Placental epithelial cell (primary cell): ENCODE data around the genes FANCD2OS, IRAK2 and TATDN2.

DNA sequence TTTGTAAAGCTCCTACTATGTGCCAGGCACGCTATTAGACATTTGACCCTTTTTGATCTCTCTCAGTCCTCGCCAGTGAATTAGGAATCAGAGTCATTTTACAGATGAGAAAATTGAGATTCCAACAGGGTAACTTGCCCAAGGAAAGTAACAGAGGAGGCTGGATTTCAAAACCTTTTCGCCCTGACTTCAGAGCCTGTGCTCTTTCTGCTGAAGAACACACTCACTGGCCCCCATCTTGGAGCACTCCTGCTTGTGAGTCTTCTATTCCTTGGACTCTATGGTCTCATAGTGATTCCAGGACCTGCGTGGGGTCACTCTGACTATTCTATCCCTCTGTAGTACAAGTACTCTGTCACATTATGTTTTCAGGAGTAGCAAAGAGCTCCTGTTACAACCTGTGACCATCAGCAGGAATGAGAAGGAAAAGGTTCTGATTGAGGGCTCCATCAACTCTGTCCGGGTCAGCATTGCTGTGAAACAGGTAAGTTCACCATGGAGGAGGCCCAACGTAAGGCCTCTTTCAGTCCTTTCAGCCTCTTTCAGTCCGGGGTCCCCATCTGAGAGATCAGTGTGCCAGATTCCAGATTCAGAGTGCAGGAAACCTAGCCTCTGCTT is 7.0 kb downstream of the ARPC4 start:
- CAGE, long polyA plus RNA: no peak

DNA sequence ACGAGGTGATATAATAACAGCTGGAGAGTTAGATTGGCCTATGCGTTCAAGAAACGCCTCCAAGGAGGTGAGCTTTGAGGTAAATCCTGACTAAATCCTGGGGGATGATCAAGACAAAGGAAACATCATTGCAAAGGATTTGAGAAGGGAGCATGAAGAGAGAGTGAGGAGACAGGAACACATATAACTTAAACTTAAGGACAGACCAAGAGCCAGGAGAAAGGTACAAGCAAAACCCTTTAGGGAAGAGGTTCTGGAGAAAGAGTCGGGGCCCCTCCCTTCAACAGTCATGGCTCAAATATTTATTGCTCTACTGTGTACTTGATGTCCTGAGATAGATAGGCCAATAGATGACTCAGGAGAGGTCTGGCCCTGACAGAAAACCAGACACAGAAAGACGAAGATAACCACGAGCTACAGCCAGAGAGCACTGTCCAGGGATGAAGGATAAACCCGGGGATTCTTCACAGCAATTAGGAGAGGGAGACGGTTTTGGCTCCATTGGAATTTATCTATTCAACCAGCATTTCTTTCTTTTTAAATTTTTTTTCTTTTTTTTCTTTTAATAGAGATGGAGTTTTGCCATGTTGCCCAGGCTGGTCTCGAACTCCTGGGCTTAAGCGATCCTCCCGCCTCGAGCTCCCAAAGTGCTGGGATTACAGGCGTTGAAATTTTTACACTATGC is 4.4 kb upstream of the CIDEC start:
- CAGE, long polyA plus RNA: no peak

DNA sequence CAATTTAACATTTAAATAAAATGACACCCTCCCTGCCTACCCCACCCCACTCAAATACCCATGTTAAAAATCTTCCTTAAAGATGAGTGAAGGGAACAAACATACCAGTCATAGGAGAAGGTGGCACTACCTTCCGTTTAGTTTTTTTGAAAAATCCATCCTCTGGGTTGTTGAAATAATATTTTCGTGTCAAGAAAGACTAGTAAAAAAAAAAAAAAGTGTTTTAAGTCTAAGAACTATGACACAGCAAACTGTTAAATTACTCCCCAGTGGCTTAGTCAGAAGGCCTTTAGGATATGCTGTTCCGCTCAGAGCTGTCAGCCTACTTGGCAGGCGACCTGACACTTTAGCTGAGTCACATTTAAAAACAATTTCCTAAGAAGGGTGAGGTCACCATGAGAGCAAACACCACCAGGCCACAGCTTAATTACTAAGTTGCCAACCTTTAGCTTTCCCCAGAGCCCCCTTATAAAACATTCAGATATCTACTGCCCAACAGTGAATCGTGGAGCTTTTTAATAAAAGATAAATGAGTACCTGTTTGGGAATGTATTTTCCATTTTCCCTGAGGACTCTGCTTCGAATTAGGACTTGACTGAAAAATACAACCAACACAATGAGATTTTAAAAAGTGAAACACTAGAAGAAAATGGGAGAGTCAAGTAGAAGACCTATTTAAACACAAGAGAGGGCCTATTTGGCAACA is 9.6 kb downstream of the EMC3 start:
- CAGE, long polyA plus RNA: no peak

DNA sequence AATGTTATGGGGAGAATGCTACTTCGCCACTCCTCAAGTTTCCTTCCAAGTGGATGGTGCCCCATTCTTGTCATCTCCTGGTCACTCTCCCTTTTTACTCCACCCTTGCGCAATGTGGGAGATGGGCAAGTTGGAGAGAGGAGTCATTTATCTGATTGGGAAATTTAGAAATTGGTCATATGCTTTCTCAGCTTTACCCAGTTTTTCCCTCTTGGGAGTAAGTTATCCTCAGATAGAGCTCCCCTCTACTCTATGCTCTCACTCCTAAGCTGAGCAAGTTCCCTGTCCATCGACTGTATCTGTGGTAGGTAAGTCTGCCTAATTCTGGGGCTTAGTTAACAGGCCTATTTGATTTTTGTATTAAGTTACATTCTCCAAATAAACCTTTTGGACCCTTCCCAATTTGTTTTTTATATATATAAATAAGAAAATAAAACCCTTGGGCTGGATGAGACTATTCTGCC is 14.3 kb downstream of the FANCD2OS start:
- CAGE, long polyA plus RNA: no peak

- CAGE, long polyA plus RNA: no peak
Measured at GRCh38 chr3:10108059-10108634, at the start of gene FANCD2OS. FANCD2OS (minus strand) TSS chr3:10108255.

DNA sequence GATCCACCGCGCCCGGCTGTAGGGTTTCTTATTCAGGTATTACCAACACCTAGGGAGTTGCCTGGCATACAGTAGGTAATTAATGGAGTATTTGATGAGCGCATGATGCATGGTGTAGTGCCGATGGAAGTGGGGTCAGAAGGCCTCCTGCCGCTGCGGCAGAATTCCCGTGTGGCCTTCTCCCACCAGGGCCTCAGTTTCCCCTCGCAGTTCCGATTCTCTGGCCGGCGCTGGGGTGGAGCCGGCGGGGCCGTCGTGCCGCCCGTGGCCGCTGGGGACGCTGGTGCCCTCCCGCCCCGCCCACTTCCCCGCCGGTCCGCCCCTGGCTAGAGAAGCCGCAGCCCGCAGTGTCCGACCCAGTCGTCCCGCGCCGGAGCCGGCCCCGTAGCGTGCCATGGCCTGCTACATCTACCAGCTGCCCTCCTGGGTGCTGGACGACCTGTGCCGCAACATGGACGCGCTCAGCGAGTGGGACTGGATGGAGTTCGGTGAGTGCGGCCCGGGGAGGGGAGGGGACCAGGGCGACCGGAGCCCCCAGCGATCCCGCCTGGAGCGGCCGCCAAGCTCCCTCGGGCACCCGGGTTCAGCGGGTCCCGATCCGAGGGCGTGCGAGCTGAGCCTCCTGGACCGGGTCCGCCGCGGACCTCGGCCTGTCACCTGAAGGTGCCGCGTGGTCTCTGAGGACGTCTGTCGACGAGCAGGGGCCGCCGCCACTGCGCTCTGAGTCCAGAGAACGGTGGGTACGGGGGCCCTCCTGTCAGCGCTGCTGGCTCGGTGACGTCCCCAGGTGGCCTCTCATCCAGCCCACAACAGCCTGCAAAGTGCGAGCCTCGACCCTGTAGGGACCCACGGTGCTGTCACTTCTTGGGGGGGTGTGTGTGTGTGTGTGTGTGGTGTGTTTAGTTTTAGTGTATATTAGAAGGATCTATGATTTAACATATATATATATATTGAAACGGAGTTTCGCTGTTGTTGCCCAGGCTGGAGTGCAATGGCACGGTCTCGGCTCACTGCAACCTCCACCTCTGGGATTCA is at the start of gene IRAK2:
TSS of gene IRAK2 (plus strand) at position 359 of the 1,035 bp plus-strand sequence.
- CAGE, long polyA plus RNA: no peak

- CAGE, long polyA plus RNA: no peak
Measured at GRCh38 chr3:10204167-10204560, 39.4 kb downstream of the IRAK2 start.

DNA sequence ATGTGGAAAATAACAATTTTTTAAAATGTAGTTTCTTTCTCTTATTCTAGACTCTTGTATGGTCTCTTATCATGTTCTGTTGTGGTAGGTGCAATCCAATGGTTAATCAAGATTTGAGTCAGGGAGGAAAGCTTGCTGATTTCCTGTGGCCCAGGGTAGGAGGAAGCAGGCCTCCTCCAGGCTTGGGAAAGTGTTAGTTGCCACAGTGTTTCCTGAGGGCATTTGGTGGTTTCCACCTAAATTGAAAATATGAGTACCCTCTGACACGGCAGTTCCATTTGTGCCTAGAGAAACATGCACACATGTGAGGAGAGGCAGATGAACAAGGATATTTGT is 19.7 kb upstream of the TATDN2 start:
- CAGE, long polyA plus RNA: no peak

DNA sequence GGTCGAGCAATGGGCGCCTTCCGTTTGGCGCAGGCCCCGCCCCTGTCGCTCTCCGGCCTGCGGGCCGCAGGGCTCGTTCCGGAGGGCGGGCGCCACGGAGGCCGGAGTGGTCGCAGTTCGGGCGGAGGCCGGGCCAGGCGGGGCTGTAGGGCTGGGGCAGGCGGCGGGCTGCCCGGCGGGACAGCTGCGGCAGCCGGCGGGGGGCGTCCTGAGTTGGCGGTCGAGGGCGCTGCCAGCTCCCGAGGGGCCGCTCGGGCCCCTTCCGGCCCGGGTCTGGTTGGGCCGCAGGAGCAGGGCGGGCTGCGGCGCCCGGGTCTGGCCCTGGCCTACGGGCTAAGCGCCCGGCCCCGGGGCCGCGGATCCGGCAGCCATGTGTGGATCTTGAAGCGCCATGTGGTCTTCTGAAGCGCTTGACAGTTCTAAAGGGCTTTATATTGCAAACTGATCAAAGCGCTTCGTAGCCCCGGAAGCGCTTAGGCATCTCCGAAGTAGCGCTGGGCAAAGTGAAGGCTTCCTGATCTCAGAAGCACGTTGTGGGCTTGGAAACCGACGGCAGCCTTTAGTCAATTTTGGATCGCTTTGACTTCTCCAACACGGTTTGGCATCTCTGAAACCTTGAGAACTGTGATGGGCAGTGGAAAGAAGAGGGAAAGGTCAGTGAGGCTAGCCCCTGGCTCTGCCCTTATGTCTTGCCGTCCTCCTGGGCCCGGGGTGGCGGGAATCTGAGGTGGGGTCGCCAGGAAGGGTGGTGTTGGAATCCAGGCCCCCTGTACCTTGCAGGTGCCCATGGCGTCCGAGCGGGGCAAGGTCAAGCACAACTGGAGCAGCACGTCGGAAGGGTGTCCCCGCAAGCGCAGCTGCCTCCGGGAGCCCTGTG is at the start of gene TATDN2:
TSS of gene TATDN2 (plus strand) at position 45 of the 877 bp plus-strand sequence.
- CAGE, long polyA plus RNA: no peak

GRCh38 chr3:10312511-10313234 is 8.2 kb downstream of the SEC13 start:
- CAGE, long polyA plus RNA: no peak

DNA sequence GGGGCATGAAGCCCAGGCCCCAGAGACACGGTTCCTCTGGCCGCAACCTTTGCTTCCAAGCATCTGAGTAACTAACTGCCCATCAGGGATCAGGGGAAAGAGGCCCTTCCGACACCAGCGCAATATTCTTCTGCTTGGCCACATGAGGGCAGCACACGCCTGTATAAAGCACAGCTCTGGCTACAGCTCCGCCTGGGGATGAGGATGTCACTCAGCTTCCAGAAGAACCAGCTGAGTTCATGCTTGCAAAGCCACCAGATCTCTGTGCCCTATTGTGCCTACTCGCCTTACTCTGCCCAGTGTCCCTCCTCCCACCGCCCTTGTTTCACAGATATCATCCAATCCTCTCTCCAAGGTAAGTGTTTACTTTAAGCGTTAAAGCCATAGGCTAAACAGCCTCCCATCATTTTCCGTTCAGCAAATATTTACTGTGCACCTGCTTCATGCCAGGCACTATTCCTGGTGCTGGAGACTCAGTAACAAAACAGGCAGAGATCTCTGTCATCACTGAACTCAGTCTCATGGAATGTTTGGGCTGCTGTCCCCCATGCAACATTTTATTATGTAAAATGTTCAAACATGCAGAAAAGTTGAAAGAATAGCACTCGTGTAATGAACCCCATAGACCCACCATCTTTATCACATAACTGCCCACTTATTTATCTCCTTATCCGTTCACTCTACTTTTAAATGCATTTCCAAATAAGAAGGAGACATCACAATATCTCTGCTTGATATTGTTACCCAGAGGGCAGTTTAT is 57.2 kb upstream of the SLC6A11 start:
- CAGE, long polyA plus RNA: no peak

DNA sequence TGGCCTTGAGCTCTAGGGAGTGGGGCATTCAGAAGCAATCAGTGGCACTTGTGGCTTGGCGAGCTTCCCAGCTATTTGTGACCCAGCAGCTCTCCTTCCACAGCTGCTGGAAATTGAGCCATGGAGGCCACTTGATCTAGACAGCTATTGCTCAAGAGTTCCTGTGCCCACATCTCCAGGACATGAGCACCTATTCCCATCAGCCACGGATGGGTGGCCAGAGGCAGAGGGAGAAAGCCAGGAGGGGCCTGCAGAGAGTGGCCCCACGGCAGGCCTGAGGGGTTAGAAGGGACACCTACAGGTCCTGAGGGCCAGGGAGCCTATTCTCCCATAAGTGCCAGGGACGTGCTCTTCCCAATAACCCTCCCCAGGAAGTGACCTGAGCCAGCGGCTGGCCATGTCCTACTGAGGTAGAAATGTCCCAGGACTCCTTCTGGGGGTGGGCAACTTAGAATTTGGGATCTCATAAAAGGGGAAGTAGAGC is 34.0 kb upstream of the SLC6A1 start:
- CAGE, long polyA plus RNA: no peak

DNA sequence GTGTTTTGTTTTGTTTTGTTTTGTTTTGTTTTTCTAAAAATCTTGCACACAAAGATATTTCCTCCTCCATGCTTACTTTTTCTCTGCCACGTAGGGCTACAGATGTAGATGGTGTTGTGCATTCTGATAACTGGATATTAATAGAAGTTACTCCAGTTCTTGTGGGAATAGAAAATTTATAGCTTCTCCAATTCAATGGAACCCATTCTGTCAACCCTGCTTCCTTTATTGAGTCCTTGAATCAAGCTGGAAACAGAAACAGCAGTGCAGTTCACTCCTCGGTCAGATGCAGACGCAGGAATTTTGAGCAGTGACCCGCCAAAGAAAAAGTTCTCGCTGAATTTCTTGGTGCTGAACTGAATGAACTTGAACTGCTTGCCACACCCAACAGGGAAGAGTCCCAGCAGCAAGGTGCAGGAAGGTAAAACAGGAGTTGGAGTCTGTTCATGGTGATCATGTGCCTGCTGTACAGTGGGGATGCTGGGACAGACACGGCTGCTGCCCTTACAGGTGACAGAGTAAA is 10.3 kb downstream of the HRH1 start:
- CAGE, long polyA plus RNA: no peak

- CAGE, long polyA plus RNA: no peak
Measured at GRCh38 chr3:11184189-11184779, 30.0 kb downstream of the HRH1 start.

GRCh38 chr3:11273608-11274613 is 1.7 kb downstream of the ATG7 start:
- CAGE, long polyA plus RNA: no peak

DNA sequence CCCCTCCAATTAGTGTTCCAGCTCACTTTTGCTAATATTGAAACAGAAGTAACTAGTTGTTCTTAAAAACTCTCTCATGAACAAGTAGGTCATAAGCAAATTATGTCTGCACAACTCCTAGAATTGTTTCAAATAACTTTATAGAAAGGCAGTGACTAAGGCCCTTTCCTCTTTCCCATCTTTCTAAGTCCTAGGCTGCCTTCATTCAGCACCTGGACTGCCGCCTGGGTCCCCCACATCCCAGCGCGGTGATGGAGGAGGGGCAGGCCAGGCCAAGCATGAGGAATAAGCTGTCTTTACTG is 17.9 kb downstream of the ATG7 start:
- CAGE, long polyA plus RNA: no peak

DNA sequence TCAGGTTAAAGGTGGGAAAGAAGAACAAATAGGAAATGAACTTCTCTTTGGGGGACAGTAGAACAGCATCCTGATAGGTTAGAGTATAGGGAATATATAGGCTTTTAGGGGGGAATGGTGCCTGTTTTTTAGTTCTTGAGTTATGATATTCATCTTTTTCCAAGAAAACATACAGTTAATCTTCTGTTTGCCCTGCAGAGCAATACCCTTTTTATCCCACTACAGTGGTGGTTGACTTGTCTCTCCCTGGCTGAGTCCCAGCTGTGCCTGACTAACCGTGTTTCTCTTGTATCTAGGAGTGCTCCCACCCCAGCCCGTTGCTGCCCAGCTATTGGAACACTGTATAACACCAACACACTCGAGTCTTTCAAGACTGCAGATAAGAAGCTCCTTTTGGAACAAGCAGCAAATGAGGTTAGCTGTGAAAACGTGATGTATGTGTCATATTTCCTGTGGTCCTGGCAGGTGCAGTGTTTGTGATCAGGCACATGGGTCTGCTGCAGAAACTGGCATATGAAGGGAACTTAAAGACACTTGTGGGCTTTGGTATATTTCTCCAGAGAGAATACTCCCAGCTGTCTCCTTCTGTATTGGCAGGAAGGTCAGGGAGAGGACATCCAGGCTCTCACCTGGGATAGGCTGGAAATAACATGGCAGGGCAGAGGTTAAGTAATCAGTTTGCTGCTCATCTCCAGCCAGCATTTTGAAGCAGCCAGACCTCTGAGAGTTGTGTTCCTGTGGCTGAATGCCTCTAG is 34.6 kb downstream of the ATG7 start:
- CAGE, long polyA plus RNA: no peak

DNA sequence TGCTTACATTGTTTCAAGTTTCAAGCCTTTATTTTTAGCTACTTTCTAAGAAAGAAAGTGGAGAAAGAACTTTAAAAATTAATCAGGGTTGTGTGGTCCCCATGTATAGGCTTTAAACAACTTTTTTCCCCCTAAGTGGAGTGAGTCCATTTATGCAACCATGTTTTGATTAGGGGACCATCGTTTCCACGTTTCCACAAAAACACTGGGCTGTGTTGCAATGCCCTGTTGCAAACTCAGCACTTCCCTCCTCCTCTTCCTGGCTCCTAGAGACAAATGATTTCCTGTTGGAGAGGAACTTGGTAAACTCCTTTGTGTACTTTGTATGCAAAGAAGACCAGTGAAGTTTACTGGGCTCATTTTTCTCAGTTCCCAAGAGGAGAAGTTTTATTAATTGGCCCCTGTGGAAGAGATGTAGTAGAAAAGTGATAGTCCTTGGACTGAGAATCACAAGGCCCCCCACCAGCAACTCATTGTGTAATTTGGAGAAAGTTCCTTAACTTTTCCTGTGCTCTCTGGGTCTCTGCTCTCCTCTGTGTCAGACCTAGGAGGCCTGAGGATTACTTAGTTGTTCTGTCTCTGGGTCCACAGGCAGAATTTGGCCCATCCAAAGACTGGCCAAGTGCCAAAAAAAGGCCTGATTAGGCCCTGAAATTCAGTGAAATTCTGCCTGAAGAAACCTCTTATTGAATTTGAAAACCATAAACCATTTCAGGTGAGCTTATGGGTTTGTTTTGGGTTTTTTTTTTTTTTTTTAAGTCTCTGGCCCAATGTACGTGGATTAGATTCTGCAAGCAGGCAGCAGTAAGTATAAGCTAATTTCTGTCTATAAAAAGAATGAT is 95.0 kb downstream of the ATG7 start:
- CAGE, long polyA plus RNA: no peak

GRCh38 chr3:11454006-11454688 is 181.9 kb downstream of the ATG7 start:
- CAGE, long polyA plus RNA: no peak

- CAGE, long polyA plus RNA: no peak
Measured at GRCh38 chr3:11549467-11550161, 94.1 kb downstream of the VGLL4 start.